ENCODE results near the genes CLDN6, ZSCAN10 and ZNF200.

- RRBS = no CpG with 5 or more reads among the region's 3 CpGs
Measured at GRCh38 chr16:2755523-2756032, 3.1 kb downstream of the SRRM2 start.

DNA sequence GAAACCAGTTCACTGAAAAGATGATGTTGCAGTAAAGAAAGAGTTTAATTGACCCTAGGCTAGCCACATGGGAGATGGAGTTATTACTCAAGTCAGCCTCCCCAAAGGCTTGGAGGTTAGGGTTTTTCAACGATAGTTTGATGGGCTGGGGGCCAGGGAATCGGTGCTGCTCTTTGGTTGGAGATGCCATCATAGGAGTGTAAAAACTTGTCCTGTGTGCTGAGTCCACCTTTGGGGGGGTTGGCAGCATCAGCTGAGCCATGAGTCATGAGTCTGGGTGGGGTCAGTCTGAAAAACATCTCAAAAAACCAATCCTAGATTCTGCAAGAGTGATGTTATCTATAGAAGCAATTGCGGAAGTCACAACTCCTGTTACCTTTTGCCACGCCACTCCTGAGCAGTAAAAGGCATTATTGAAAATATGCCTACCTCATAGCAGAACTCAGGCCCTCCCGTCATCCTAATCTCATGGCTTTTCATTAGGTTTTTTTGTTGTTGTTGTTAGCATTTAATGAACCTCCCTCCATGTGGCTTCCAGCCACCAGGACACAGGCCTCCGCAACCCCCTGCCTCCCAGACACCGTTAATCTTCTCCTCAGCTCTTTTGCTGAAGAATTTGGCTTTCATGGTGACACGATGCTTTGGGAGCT, 2.5 kb upstream of the PRSS41 start:
- RRBS = no CpG with 5 or more reads among the region's 8 CpGs

DNA sequence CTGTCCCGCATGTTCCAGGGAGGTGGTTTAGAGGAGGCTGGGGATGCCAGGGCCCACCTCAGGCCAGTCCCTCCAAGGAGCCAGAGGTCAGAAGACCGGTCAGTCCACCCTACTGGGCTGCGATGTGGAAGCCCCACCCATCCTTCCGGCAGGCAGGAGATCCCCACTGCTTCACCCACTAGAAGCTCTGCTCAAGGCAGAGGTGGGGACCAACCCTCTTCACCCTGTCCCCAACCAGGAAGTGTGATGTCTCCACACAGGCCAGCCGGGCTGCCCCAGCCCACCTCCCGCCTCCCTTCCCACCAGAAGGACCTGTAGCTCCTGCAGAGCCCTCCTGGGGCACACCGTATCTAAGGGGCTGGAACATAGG, 11.8 kb downstream of the ZG16B start:
- RRBS = no CpG with 5 or more reads among the region's 7 CpGs

DNA sequence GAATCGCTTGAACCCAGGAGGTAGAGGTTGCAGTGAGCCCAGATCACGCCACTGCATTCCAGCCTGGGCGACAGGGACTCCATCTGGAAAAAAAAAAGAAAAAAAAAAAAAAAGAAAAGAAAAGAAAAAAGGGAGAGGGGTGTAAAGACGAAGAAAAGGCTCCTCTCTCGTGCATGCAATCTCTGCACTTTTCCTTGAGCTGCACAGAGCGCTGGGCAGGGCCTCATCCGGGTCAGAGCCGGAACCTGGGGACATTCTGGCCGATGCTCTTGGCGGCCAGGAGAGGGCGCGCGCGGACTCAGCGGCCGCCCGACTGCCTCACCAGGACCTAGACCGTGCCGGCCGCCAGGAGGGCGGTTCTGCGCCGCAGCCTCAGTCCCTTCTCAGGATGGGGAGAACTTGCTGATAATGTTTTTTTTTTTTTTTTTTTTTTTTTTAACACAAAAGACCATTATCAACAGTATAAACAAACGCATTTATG, 8.2 kb upstream of the FLYWCH2 start:
- RRBS = no CpG with 5 or more reads among the region's 24 CpGs

- RRBS = no CpG with 5 or more reads among the region's 42 CpGs
Measured at GRCh38 chr16:2912288-2913162, 794 bp downstream of the FLYWCH1 start.

DNA sequence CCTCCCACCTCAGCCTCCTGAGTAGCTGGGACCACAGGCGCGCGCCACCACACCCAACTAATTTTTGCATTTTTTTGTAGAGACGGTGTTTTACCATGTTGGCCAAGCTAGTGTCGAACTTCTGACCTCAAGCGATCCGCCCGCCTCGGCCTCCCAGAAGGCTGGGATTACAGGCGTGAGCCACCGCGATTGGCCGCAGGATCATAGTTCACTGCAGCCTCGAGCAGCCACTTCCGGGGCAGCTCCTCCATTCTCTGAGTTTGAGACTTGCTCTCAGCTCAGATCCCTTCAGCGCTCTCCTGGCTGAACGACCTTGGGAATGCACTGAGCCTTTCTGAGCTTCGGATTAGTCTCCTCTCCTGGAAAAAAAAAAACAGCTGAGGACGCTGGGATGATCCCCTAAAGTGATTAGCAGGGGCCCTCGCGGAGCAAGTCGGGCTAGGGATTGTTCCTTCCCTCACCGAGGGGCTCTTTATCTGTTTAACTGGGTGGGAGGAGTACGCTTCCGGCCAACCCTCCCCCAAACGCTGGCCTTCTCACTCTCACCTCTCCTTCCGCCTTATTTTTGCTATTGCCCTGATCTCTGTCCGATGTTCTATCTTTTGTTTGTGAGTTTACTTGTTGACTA, 1.2 kb upstream of the PKMYT1 start:
- RRBS = no CpG with 5 or more reads among the region's 28 CpGs

- RRBS = 81% methylated on average over 10 of the region's 79 CpGs
Measured at GRCh38 chr16:3017289-3018559, at the start of gene CLDN6. TSS of gene CLDN6 (minus strand) at chr16:3018183.

DNA sequence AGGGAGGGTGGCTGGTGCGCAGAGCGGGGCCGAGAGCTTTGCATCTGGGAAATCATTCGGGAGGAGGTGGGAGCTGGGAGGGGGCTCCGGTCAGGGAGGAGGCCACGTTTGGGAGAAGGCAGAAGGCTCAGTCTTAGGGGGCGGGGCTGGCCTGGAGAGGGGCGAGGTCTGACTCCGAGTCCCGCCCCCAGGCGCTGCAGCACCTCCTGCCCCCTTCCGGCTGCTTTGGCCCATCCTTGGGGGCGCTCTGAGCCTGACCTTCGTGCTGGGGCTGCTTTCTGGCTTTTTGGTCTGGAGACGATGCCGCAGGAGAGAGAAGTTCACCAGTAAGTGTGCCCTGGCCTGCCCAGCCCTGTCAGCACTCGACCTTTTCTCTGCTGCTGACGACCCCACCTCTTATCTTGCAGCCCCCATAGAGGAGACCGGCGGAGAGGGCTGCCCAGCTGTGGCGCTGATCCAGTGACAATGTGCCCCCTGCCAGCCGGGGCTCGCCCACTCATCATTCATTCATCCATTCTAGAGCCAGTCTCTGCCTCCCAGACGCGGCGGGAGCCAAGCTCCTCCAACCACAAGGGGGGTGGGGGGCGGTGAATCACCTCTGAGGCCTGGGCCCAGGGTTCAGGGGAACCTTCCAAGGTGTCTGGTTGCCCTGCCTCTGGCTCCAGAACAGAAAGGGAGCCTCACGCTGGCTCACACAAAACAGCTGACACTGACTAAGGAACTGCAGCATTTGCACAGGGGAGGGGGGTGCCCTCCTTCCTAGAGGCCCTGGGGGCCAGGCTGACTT, 1.4 kb downstream of the TNFRSF12A start:
- RRBS = 13% methylated on average over 4 of the region's 28 CpGs

DNA sequence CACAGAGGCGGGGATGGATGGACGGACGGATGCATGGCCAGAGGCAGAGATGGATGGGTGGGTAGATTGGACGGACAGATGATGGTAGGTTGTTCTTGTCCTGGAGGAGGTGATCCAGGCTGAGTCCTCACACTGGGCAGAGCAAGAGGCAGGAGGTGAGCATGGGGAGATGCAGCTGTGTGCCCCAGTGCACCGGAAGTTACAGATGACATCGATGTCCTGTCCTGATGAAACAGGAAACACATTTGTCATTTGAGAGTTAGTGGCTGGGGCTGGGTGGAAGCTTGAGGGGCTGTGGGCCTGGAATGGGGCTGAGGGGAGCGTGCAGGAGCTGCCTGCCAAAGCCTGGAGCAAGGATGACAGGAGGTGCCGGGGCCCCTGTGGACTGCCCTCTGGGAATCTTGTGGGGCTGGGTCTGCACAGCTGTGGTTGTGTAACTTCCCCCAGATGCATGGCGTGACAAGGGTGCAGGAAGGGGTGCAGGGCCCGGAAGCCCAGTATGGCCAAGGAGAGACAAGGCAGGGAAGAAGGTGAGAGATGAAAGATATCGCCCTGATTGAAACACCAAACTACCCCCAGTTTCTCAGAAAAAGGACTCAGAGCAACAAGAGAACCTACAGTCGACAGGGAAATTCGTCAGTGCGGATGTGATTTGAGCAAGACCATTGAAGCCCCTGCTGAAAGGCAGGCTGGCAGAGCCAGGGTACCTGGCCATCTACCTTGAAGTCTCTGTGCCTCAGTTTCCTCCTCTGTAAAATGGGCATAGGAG, 8.6 kb downstream of the MMP25 start:
- RRBS = no CpG with 5 or more reads among the region's 14 CpGs

- RRBS = no CpG with 5 or more reads among the region's 9 CpGs
Measured at GRCh38 chr16:3099026-3099541, at the start of gene ZSCAN10. TSS of gene ZSCAN10 (minus strand) at chr16:3099294.

DNA sequence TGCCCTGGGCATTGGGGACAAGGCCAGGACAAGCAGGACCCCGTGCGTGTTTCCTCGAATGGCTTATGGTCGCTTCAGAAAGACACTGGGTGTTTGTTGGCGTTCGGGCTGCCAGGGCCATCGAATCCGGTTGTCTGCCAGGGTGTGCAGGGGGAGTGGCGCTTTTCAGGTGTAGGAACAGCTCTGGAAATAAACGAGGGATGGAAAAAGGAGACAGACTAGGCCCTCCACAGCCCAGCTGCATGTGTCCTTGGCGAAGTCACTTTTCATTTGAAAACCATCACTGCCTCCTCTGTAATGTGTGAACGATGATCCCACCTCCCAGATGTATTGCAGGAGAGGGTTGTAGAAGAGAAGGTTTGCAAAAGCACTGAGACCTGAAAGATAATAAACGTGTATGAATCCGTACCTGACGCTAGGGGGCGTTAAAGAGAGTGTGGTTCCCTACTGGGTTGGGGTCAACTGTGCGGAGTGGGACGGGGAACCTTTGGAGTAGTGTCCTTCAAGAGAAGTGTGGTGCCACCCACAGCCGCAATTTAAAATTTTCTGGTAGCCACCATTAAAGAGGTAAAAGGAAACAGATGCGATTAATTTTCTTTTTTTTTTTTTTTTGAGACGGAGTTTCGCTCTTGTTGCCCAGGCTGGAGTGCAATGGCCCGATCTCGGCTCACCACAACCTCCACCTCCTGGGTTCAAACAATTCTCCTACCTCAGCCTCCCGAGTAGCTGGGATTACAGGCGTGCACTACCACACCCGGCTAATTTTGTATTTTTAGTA, 2.2 kb upstream of the ZSCAN10 start:
- RRBS = no CpG with 5 or more reads among the region's 27 CpGs

DNA sequence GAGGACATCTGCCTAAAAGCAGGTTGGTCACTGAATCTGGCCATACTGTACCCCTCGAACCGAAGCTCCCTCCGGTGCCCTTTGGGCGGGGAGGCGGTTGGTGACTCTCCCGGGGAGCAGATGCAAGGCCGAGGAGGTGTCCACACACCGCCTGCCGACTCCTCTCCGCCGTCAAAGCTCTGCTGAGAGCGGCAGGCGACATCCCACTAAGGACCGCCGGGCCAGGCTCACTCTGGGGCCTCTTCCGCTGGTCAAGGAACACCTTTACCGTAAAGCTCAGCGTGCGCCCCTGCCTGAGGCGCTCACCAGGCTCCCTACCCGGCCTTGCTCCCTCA, 406 bp downstream of the ZNF200 start:
- RRBS = 11% methylated on average over 3 of the region's 21 CpGs

DNA sequence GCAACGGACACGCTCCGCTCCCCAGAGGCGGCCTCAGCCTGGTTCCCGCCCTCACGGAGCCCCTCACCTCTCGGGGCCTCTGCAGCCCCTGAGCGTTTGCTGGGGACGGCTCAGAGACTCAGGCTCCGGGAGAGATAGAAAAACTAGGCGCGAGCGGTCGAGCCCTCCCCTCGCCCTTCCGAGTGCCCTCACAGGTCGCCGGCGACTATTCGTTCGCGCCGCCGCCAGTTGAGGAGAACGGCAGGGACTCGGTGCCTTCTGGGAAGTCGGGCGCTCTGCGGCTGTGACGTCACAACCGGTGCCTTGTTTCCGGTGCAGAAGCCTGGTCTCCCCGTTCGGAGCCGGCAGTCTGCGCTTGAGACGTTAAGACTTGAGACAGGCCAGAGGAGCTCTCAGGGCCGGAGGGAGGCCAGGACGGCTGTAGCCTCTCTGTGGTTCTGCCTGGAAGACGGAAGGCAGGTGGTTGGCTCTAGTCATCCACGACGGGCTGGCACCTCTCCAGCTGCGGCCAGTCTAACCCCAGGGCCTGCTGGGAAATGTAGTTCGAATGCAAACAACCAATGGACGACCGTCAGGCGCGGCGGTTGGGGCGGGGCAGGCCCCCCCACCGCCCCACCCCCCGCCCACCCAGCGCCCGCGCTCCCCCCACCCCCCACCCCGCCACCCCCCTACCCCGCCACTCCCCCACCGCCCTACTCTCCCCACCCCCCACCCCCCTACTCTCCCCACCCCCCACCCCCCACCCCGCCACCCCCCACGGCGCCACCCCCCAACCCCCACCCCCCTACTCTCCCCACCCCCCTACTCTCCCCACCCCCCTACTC, at the start of gene ZNF200:
Gene ZNF200, minus strand, starts transcription at position 239 of the 824 bp plus-strand sequence.
- RRBS = 2% methylated on average over 13 of the region's 61 CpGs

DNA sequence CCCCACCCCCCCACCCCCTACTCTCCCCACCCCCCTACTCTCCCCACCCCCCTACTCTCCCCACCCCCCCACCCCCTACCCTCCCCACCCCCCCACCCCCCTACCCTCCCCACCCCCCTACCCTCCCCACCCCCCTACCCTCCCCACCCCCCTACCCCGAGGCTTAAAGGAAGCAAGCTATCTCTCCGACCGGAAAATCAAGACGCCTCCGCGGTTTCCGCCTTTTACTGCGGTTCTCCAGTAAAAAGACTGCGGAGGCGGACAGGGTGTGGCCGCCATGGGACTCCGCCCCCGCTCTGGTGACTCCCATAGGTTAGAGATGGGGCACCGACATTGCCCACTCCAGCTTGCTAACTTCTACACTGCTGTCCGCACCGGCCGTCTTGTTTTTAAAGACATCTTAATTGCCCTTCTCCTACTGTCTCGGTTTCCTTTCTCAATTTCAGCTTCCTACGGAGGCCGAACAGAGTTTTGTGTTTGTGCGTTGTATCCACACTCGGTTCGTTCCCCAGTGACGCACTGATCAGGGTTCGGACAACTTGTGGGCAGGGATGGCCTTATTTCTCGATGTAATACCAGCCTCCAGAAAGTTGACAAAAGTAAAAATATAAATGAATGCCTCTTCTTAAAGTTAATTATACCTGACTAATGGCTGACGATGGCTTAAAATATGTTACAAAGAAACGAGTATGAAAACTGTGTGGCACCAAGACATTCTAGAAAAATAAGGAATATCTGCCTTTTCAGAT, 994 bp upstream of the ZNF200 start:
- RRBS = no CpG with 5 or more reads among the region's 28 CpGs

DNA sequence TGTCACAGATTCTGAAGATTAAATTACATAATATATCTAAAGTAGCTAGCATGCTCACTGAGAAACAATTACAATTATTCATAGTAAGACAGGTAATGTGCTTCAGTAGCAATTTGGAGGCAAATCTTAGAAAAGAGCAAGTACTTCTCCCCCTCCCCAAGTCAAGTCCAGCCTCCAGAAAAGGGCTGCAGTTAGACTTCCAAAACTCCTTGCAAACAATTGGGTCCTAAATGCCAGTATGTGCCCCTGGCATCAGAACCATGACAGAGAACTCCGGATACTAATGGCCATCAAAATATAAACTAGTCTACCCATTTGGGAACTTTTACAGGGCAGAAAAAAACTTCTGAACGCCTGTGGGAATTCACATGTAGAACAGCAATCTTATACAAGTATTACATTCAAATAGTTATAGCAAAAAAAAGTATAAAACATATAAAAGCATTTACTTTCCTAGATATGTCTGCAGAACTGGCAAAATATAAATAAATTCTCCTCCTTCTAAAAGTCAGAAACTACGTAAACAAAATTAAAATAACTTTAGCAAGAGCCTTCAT, 7.7 kb downstream of the ZNF597 start:
- RRBS = no CpG with 5 or more reads among the region's 3 CpGs

- RRBS = no CpG with 5 or more reads among the region's 13 CpGs
Measured at GRCh38 chr16:3485263-3485814, 9.9 kb downstream of the C16orf90 start.

DNA sequence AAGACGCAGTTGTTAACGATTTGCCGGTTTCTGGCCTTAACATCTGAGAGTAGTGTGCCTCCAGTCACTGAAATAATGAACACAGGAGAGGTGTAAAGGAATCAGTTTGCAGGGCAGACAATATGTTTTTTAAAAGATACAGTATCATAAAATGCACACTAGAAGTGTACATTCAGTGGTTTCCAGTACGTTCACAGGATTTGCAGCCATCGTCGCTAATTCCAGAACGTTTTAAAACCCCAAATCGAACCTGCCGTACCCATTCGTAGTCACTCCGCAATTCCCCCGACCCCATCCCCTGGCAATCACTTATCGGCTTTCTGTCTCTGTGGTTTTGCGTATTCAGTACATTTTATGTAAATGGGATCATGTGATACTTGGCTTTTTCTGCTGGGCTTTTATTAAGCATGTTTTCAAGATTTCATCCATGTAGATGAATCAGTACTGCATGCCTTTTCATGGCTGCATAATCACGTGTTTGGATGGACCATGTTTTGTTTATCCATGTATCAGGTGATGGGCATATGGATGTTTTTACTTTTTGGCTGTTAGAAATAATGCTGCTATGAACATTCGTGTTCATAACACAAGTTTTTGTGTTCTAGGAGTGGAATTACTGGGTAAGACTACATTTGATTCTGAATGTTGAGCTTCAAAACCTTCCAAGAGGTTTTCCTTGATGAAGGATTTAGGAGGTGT, 1.6 kb upstream of the SLX4 start:
- RRBS = no CpG with 5 or more reads among the region's 16 CpGs

GRCh38 chr16:3731571-3732159, 14.3 kb upstream of the TRAP1 start:
- RRBS = no CpG with 5 or more reads among the region's 21 CpGs

DNA sequence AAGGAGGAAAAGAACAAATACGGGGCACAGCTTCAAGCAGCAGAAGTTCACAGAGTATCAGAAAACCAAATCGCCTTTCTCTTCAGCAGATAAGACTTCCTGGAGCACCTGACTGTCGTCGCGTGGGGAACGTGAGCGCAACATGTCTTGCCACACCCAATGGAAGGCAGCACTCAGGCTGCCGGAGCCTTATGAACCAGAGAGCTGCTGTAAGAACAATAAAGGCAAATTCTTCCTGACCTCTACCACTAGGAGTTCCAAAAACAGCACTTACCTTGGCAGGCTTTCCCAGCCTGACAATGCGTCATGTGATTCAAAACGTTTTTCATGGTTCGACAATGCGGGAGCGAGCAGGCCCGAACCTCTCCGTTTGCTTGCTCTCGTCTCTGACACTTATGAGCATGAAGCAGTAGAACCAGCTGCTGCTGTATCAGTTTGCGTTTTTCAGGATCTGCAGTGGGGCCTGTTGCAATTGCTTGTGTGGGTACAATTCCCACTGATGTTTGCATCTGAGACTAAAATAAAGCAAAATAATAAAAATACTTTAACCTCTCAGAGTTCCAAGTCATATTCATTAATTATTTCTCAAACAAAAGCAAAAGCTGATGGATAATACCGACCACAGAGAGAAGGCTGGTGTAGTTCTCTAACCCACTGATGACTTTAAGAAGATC, 75.9 kb upstream of the TRAP1 start:
- RRBS = no CpG with 5 or more reads among the region's 18 CpGs

- RRBS = no CpG with 5 or more reads among the region's 6 CpGs
Measured at GRCh38 chr16:4052802-4053022, 63.5 kb downstream of the ADCY9 start.